H4 (cell line): ENCODE measurements around the gene RHCE.

- RAMPAGE, long total RNA = no peak
These were observed 29.7 kb downstream of the SRRM1 start for GRCh38 chr1:24672724-24673356.

DNA sequence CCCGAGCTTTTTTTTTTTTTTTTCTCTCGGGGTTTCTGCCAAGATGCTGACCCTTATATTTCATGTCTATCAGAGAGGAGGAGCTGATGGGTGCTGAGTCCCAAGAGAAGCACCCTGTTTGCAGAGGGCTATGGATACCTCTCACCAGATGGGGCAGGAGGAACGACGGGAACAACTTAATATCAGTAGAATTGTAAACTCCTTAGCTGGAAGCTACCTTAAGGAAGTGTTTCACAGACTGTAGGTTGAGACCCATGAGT is 40.7 kb downstream of the SRRM1 start:
- RAMPAGE, long total RNA = no peak

DNA sequence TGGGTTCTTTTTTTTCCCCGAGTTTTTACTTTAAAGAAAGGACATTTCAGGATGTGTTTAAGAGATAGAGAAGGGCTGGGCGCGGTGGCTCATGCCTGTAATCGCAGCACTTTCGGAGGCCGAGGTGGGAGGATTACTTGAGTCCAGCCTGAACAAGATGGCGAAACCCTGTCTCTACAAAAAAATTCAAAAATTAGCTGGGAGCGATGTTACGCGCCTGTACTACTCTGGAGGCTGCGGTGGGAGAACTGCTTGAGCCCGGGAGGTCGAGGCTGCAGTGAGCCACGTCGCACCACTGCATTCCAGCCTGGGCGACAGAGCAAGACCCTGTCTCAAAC is 1.4 kb downstream of the CLIC4 start:
- RAMPAGE, long total RNA = no peak

DNA sequence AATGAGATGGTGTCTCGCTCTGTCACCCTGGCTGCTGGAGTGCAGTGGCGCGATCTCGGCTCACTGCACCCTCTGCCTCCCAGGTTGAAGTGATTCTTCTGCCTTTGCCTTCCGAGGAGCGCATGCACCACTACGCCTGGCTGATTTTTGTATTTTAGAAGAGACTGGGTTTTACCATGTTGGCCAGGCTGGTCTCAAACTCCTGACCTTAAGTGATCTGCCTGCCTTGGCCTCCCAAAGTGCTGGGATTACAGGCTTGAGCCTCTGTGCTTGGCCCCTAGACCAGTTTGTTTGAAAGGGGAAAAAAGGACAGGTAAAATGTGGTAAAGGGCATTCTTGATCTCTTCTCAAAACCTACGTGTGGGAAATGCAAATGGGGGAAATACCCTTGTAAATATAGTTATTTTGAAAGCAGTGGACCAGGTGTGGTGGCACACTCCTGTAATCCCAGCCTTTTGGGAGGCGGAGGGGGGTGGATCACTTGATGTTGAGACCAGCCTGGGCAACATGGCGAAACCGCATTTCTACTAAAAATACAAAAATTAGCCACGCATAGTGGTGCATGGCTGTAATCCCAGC is 3.4 kb downstream of the CLIC4 start:
- RAMPAGE, long total RNA = no peak

DNA sequence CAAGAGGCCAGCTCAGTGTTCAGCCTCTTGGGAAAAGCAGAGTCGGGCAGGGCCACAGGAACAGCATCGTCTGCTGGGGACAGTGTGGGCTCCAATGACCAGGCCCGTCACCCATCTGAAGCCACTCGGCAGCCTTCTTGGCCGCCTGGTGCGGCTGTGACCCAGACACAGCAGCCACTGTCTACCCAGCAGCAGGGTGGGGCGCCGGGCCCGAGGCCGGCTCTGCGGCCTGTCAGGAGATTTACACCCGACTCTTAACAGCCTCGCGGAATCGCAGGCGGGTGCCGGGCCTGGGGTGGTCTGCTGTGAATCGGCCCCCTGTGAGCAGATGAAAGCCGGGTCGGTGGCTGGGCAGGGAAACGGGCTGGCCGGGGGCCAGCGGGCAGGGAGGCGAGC is 15.9 kb downstream of the RUNX3 start:
- RAMPAGE, long total RNA = no peak

- RAMPAGE, long total RNA = no peak
These were observed 11.2 kb downstream of the RUNX3 start for GRCh38 chr1:24918662-24919448.

GRCh38 chr1:24925193-24925456 is 5.0 kb downstream of the RUNX3 start:
- RAMPAGE, long total RNA = no peak

- RAMPAGE, long total RNA = no peak
These were observed 17.0 kb upstream of the RUNX3 start for GRCh38 chr1:24947126-24947398.

DNA sequence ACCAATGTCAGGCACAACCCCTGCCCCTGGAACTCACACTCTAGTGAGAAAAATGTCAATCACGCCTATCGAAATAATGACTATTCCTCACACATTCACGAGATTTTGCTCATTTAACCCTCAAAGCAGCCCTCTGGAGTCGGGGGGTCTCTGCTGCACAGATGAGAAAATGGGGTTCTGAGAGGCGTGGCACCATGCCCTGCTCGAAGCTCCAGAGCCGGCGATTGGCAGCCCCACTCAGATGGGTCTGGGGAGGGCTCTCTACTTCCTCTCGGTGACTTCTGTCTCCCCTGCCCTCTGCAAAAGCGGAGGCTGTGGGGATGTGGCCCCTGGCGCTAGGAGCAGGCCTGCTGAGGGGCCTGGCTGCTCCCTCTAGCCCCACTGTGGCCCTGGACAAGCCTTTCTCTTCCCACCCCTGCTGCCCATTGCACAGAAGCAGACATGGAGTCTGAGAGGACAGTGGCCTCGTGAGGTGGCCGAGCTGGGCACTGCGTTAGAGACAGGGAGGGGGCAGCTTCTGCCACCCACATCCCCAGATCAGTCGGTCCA is 90.4 kb upstream of the RUNX3 start:
- RAMPAGE, long total RNA = no peak

GRCh38 chr1:25336618-25337489 is 1.3 kb upstream of the TMEM50A start:
- RAMPAGE, long total RNA = no peak

DNA sequence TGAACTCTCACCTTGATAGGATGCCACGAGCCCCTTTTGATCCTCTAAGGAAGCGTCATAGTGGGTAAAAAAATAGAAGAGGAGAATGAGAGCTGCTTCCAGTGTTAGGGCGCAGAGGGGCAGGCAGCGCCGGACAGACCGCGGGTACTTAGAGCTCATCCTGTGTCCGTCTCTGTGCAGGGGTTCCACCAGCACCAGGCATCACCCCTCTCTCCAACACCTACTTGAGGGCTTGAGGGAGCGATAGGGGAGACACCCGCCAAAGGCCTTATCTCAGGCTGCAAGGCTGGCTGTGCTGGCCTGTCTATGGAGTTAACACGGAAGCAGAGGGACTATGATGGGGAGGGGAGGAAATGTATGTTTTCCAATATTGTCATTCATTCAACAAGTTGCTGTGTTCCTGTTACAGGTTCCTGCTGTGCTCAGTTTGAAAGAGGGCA is at the start of gene RHCE:
RHCE (minus strand) TSS at position 198 of the 440 bp plus-strand sequence.
- RAMPAGE, long total RNA = no peak

DNA sequence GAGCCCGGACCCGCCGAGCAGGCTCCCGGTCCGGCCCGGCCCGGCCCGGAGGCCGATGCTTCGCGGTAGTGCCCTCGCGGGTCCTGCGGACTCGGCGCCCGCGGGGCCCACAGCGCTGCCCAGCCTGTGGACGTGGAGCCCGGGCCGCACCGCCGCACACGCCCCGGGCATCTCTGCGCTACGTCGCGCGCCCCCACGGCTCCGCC is 772 bp upstream of the MACO1 start:
- RAMPAGE, long total RNA = no peak

- RAMPAGE, long total RNA = no peak
These were observed 27.8 kb downstream of the MACO1 start for GRCh38 chr1:25458201-25459267.

DNA sequence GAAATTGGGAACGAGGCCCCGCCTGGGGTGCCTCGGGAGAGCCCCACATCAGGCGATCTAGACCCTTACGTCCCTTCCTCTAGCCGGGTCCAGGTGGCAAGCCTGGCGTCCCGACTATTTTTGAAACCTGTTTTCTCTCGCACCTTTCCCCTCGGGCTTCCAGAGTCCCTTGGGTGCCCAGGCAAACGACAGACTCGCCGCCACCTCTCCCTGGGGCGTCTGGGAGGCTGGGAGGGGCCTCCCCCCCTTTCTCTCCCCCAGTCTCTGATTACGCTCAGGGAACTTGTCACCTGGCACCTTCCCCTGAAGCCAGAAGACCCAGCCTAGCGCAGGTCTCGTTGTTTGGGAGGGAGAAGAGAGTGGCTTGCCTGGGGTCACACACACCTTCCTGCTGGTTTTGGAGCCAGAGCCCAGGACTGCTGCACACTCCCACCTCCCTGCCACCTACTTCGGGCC is 974 bp downstream of the LDLRAP1 start:
- RAMPAGE, long total RNA = no peak

DNA sequence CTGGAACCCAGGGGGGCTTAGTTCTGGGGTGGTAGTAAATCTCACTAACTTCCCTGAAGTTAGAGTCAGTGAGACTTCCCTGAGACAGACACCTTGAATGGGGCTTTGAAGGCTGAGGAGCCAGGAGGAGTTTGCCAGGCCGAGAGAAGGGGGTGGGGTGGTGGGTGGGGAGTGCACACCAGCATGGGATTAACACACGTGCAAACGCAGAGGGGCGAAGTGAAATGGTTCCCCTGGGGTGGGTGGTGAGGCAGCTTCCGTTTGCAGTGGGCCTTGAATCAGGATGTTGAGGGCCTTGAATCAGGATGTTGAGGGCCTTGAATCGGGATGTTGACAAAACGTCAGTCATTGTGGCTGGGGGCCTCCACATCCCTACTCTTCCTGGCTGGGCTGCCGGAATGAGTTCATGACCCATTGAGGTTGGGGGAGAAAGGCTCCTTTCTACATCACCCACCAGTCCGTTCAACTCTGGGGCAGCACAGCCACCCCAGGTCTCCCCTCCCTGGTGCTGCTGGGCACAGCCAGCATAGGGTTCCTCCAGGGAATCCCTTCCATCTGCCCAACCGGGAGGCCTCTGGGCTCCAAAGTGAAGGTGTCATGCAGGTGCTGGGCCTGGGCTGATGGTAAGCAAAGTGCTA is 16.6 kb downstream of the LDLRAP1 start:
- RAMPAGE, long total RNA = no peak

GRCh38 chr1:25566315-25566765 is 22.9 kb downstream of the LDLRAP1 start:
- RAMPAGE, long total RNA = no peak

DNA sequence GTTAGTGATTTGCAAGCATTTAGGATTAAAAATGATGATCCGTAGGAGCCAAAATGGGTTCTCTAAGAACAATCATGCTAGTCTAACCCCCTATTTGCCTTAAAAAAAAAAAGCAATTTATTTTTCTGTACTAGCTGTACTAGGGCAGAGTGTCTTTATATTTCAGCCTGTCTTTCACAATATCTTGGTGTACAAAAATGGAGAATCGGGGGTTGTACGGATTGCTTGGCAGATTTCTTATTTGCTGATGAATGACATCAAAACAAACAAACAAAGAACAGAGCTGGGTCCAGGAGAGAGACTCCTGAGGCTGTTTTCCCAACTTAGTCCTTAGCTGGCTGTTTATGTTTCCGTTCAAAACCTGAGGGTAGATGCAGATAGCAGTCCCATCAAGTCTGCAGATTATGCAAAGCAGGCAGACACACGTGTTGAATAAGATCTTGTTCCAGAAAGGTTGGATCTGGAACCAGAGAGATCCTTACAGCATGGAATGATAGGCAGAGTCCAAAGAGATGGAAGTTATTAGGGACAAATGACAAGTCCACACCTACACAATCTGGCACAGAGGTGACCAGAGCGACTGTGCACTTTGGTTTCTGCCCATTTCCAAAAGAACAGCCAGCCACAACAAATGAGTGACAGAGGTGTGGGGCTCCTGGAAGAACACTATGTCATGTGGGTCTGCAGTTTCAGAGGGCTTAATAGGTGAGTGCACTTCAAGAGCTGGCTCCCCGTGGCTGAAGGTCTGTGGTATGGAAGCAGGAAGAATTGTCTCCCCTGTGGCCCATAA is 65.5 kb downstream of the MAN1C1 start:
- RAMPAGE, long total RNA = no peak

DNA sequence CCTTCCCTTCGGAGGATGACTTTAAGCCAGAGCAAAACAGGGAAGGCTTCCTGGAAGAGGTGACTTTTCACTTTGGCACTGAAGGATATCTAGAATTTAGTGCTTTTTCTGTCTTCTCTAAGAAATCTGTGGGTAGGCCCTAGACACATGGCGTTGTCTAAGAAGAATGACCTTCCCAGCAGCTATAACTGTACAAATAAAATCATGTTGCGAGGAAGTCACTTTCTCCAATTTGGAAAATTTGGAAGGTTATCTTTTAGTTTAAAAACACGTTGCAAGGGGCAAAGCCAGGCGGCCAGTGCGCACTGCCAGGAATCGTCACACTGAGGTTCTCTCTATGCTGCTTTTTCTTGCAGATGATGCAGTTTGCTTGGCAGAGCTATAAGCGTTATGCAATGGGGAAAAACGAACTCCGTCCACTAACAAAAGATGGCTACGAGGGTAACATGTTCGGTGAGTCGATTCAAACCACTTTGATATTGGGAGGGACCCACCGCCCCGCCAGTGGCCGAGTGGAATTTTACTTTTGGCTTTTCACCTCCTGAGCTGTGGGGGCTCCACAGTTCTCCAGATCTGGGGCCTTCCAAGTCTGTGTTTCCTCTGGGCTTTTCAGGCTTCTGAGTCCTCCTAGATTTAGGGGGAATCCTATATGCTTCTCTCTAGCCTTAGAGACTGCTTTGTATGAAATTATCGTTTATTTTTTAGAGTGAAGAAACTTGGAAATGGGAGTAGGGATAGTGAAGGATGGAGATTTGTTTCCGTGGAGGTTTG is 69.7 kb downstream of the MAN1C1 start:
- RAMPAGE, long total RNA = no peak

GRCh38 chr1:25693878-25694363 is 77.3 kb downstream of the MAN1C1 start:
- RAMPAGE, long total RNA = no peak

GRCh38 chr1:25694941-25695508 is 78.4 kb downstream of the MAN1C1 start:
- RAMPAGE, long total RNA = no peak